Camera-type eye (tissue), 1 donor: ENCODE measurements around a stretch of chr17.

GRCh38 chr17:214647-215357, 33.4 kb upstream of the DOC2B start:
- RAMPAGE, long total RNA, result no peak

DNA sequence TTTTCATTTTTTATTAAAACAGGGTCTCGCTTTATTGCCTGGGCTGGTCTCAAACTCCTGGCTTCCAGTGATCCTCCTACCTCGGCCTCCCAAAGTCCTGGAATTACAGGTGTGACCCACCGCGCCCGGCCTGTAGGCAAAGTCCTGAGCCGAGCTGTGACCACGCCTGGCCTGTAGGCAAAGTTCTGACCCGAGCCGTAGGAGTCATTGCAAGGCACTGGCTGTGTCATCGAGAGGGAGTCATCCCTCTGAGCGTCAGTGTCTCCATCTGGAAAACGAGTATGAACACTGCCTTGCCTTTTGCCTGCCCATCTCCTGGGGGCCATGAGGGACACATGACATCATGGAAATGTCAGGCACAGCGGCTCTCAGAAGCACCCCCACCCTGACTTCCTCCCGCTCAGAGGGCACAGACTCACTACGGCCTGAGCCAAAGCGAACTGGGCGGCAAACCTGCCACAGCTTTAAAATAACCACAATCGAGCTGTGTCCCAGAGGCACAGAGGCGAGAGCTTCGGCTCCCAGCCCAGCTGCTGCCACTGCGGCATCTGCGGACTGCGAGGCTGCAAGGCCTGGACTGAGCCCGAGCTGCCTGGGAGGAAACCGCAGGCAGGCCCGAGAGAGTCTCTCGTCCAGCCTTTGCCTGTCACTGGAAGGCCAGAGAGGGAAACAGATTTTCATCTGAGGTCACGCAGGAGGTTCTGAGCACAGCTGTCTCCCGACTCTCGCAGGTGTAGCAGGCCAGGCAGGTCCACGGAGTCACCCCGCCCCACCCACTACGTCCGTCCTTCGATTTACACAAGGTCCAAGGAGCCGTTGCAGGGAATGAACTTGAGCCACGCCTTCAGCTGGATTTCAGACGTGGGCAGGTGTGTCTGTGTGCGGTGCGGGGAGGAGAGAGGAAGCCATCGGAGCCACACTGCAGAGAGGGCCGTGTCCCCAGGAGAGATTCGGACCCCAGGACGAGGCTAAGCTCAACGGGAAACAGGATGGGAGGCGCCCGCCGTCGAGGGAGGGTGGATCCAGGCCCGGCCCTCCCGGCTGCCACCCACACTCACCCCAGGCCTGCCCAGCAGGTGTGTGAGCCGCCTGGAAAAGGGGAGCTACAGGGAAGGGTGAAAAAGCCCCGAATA, 50.6 kb downstream of the RPH3AL start:
- RAMPAGE, long total RNA, result no peak

- RAMPAGE, long total RNA, result no peak
These were observed 2.9 kb downstream of the RPH3AL start for GRCh38 chr17:349751-350157.

GRCh38 chr17:385258-385717, 24.8 kb upstream of the C17orf97 start:
- RAMPAGE, long total RNA, result no peak

DNA sequence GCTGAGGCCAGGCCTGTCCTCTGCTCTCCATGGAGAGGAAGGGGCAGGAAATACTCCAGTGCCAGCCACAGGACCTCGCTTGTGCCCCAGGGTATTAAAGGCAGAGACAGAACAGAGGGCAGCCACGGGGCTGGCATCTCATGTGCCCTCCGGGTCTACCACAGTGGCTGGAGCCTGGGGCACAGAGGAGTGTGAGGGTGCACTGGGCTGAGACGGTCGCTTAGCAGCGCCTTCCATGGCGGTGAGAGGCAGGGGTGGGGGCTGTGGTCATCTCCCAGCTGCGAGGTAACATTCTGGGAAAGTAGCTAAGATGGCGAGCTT, 6.0 kb downstream of the C17orf97 start:
- RAMPAGE, long total RNA, result no peak

- RAMPAGE, long total RNA, result no peak
These were observed 9.1 kb downstream of the C17orf97 start for GRCh38 chr17:419135-419763.

DNA sequence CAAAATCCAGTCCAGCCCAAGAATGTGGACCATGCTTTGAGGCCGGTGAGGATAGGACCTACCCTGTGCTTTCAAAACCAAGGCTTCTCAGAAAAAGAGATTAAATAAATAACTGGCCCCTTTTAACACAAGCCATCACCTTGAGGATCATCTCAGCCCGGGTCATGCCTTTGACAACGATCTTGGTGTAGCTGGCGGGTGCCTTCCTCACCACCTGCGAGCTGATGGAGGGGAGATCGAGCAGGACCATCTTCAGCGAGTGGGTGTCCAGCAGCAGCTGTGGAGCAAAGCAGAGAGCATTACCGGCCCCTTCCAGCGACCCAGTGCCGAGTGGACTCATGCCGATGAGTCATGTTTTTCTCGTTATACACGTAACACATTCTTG, 111.3 kb downstream of the C17orf97 start:
- RAMPAGE, long total RNA, result no peak

DNA sequence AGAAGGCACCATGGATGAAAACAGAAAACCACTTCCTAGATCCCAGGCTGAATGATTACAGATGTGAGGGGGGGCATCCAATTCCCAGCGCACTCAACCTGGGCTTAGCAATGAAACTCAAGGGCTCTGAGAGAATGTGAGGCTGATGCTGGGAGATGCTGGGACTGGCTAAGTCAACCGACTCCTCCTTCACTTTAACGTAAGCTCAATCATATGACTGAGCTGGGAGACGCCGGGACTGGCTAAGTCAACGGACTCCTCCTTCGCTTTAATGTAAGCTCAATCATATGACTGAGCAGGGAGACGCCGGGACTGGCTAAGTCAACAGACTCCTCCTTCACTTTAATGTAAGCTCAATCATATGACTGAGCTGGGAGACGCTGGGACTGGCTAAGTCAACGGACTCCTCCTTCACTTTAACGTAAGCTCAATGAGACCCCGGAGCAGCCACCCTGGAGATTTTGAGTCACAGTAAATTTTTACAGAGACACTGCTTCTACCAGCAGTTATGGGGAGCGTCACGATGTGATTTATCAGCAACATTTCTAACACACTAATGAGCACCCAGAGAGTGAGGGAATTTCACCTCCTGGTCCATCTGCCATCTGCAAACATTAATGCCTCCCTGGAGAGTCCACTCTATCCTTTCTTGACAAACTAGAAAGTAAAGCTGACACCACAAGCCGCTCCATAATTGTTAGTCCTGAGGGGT, 125.2 kb downstream of the C17orf97 start:
- RAMPAGE, long total RNA, result no peak

DNA sequence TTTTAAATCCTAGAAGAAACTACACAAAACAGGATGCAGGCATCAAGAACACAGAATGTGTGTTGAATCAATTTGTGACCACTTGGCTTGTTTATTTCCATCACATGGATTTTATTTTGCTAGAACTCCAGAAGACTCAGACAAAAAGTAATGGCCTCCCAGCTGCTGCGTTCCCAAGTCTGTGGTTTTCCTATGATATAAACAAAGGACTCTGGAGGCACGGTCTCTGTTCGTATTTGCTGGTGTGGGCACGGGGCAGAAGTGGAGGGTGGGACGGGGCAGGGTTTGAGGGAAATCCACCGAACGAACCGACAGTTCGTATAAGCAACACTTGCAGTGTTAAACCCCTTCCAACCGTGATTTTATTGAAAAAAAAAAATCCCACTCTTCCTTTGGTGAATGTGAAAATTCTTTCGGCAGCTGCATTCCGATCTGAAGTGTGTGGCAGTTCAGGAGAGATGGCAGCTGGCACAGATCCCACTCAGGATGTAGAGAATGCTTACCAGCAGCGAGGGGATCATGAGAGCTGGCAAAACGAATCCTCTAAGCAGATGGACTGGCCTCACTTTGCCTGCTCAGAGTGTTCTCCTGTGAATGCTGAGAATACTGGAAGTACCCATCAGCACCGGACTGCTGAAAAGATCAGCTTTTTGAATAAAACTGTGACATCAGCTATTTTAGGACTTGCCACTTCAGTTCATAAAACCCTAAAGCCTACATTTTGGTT, 139.3 kb downstream of the C17orf97 start:
- RAMPAGE, long total RNA, result no peak

- RAMPAGE, long total RNA, result no peak
These were observed 112.8 kb downstream of the VPS53 start for GRCh38 chr17:601692-602375.

DNA sequence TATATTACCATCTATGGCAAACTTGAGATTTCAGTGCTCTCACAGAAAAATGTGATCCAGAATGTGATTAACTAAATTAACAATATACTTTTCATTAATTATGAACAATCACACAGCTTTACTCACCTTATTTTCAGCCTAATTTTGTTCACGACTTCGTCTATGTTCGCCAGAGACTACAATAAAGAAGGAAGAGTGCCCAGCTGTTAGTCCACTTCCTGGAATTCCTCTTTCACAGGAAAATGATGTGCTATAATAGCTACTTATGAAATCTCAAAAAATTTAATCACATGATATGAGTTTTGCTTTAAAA, 15.5 kb downstream of the VPS53 start:
- RAMPAGE, long total RNA, result no peak

- RAMPAGE, long total RNA, result no peak
These were observed 4.1 kb upstream of the GEMIN4 start for GRCh38 chr17:755861-756771.

DNA sequence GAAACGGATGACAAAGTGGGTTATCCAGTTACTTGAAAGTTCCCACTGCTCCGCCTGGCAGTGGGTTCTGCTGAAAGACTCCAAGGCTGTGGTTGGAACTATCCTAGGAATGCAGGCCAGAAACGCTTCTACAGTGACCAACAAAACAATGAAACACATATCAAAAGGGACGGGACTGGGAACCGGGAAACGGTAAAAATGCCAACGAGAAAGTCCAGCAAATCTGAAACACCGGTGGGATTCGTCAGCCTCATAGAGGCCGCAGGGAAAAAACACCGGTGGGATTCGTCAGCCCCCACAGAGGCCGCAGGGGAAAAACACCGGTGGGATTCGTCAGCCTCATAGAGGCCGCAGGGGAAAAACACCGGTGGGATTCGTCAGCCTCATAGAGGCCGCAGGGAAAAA, 53.3 kb downstream of the MRM3 start:
- RAMPAGE, long total RNA, result no peak

DNA sequence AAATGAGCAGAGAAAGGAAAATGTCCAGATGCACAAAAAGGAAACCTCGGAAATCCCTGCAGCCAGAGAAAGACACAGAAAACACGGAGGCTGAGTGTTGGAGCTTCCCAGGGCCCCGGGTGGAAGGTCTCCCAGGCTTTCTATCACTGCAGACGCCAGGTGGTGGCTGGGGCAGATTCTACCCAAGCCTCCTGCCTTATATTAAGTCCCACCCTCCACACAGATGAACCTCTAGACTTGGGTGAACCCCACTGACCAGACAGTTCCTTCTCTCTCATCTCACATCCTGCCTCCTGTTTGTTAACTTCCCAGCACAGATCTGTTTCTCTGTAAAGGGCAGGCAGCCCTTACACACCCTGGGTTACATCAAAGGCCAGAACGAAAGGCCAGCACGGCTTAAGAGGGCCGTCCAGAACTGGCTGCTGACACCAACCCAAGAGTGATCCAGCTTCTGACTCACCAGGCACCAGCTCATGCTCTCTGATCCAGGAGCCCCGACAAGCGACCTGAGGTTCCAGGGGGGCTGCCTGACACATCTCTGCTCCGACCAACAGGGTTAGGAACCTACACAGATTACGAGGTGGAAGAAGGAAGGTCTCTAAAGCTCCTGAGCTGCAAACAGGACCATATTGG, 86.8 kb downstream of the MRM3 start:
- RAMPAGE, long total RNA, result no peak

- RAMPAGE, long total RNA, result no peak
These were observed 69.6 kb downstream of the NXN start for GRCh38 chr17:910028-910247.

- RAMPAGE, long total RNA, result no peak
These were observed 54.6 kb downstream of the NXN start for GRCh38 chr17:924826-925497.

- RAMPAGE, long total RNA, result no peak
These were observed 24.9 kb downstream of the NXN start for GRCh38 chr17:954565-955093.

- RAMPAGE, long total RNA, result no peak
These were observed 1.5 kb downstream of the NXN start for GRCh38 chr17:977796-978749.

GRCh38 chr17:1043506-1044403, 46.8 kb downstream of the TIMM22 start:
- RAMPAGE, long total RNA, result no peak

DNA sequence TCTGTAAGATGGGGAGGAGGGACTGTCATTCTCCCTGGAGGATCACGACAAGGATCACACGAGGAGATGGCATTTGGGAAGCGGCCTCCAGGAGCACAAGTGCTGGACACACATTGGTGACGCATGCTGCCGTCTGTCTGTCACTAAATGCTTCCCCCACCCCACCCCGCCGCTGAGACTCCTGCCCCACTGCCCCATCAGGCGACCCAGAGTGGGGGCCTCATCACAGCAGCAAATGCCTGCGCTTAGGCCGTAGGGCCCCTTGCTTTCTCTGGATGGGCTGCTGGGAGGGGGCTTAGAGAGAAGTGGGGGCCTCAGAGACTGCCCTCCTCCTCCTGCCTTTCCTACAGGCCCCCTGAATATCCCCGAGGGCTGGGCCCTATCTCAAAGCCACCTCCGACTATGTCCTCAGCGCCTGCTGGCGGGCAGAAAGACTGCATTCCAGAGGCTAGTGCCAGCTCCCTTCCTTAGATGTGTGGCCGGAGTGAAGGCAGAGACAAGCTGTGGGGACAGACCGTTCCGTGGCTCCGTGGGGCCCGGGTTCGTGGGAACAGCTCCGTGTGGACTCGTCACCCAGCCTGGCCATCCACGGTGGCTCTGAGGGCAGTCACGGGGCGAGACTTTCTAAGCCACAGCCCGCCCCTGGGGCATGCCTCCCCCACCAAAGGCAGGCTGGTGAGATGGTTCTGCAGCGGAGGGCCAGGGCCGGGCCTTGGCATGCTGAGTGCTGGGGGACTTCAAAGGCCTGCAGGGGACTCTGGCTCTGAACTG, 50.1 kb downstream of the TIMM22 start:
- RAMPAGE, long total RNA, result no peak